Vermiform appendix (tissue), 1 donor: ENCODE measurements around the gene ASB5.

DNA sequence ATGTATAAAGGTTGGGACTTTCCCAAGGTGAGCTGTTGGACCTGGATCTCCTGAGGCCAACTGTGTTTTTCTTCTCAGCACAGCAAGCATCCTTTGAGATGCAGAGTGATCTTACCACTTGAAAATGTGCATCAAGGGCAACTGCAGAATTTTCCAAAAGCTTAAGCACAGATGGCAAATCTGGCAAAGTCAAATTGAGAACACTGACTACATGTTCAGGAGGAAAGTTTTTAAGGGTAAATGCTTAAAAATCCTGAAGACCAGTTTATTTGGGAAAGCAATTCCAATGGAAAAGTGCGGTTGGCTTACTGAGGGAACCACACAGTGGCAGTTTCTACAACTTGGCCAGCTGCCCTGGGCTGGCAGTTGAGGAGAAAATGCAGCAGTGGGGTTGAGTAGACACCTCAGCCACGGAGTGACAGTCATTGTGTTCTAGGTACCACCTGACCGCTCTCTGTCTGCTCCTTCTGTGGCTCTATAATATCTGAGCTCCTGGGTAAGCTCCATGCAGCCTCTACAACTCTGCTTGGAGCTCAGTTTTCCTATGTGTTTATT lies 168.8 kb downstream of the CBR4 start:
- PRO-cap: no peak

DNA sequence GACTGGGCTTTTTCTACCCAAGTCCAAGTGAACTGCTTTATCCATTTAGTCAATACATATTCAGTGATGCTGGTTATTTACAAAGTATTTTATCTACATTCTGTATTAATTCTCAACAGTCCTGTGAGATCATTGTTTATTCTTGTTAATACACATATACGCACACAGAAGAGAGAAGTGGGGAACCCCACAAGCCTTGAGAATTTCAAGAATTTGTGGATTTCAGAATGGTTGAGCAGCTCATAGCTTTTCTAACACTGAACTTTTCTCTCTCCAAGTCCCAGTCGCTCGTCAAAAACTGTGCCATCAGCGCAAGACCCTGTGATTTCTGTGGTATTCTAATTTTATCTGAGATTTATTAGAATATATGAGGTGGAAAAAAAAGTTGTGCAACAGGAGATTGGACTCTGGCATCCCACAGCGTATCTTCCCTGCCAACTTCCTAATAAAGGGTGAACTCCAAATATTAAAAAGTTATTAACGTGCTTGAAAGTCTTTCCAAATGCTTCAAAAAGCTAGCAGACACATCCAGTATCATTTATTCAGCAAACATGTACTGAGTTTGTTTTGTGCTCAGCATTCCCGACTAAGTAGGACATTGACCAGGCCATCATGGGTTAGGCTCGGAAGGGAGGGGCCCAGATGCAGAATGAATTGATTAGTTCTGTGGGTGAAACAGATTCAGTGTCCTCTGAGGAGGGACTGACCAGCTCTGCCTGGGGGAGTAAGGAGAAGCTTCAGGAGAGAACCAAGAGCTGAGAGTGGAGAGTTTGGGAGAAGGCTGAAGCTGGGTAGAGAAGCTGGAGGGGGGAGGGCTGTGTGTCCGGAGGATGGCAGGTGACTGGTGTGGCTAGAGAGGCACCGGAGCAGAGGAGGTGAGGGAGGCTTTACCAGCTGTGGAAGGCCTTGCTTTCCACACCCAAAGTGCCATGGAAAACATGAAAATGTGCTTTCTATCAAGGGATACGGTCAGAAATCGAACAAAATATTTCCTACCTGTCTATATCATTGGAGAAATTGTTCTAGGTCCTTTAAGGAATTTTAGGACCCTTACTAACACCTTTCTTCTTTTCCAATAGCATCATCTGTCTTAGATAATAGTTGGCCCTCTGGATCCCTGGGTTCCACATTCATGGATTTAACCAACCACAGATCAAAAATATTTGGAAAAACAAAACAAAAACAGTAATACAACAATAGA lies 165.4 kb downstream of the CBR4 start:
- PRO-cap: no peak

- PRO-cap: no peak
Measured at GRCh38 chr4:168868997-168869525, 141.0 kb downstream of the CBR4 start.

DNA sequence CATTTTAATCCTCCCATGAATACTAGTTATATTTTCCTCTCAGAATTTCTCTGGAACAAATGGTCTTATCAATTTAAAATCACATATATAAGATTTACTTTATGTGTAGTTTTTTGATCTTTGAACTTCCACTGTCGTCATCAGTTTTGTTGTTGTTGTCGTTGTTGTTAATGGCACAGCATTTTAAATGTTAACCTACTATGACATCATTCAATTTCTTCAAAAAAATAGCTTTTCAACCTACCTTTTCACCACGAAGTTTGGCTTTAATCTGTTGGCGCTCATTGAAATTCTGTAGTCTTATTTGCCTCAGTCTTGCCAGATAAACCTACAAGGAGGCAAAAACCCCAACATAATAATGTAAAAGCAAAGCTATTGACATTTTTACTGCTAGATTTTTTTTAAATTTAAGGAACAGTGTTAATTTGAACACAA lies 104.4 kb downstream of the NEK1 start:
- PRO-cap: no peak

DNA sequence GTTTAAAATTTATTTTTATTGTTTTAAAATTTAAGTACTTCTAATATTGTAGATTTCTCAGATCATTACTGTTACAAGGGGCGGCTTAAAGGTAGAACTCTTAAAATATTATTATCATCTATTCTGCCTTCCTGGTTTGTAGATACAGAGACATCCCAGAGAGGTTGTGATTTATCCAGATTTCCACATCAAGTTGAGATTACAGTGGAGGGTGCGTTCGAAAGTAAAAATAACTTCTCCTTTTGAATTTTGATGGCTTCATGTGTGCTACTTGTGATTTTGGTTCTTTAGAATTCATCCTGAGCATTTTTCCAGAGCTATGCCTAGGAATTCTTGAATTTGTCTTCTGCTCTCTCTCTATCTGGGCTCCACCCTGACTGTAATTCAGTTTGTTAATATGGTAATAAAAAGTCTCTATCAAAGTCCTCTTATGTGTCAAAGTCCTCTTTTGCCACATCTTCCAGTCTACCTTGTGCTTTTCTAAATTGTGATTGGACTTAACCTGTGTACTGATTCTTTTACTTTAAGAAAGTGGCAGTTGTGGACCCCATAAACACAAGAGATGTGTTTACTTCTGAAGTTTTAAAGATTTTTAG lies 37.2 kb downstream of the CLCN3 start:
- PRO-cap: unidirectional peak, minus-strand start at position 369 of the sequence

DNA sequence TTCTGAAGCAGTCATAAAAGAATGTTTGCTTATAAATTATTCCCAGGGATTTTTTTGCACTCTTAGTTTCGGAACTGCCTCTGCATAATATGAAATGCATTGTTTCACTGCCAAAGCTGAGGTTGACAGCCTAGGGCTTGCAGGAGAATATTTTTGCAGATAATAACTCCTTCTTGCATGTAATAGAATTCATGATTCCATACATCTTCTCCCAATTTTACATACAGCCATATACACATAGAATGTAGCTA lies 339.7 kb upstream of the GALNTL6 start:
- PRO-cap: no peak

- PRO-cap: no peak
Measured at GRCh38 chr4:171813612-171814202, 503 bp downstream of the GALNTL6 start.

DNA sequence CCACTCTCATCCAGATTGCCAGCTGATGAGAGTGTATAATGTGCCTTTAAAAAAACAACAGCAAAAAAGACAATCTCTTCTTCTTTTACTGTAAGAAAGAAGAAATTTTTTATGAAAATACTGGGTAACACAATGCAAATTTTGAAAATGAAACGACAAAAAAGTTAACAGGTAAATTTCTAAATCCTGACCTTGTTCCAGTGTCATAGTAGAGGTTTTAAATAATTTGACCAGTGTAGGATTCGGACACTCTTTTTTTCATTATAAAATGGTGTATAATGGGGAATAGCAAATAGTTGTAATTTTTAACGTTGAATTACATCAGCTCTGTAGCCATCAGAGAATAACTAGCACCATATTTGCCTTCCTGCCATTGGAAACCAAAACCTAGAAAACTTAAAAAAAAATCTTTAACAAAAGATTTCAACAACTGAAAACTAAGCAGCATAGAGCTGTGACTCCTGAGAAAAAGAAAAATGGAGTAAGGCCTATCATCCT lies 568.7 kb upstream of the GALNT7 start:
- PRO-cap: no peak

DNA sequence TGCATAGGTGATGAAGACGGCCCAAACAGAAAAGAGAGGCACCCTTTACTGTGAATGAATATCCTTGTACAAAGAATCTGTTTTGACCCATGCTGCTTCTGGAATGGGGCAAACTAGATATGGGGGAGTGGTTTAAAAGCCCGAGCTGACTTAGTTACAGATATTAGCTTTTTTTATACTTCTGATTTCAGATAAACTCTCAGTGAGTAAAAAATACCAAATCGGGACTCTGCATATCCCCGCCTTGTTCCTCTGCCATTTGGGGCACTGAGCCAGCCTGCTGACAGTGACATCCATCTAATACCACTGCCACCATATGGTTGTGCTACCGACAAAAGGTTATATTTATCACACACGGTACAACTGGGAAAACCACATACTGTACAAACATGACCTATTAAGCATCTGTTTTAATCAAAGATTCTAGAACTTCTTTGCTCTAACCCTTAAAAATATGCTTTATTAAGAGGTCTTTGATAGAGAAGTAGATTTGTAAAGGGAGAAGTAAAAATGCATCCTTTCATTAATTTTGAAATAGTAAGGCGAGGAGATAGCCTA lies 78.7 kb downstream of the GALNT7 start:
- PRO-cap: no peak

- PRO-cap: no peak
Measured at GRCh38 chr4:173329779-173330921, 4.0 kb downstream of the HMGB2 start.

GRCh38 chr4:173518696-173519852 lies 11.0 kb downstream of the HAND2 start:
- PRO-cap: unidirectional peak, minus-strand start at chr4:173519400

GRCh38 chr4:173521451-173521802 lies 8.6 kb downstream of the HAND2 start:
- PRO-cap: no peak

DNA sequence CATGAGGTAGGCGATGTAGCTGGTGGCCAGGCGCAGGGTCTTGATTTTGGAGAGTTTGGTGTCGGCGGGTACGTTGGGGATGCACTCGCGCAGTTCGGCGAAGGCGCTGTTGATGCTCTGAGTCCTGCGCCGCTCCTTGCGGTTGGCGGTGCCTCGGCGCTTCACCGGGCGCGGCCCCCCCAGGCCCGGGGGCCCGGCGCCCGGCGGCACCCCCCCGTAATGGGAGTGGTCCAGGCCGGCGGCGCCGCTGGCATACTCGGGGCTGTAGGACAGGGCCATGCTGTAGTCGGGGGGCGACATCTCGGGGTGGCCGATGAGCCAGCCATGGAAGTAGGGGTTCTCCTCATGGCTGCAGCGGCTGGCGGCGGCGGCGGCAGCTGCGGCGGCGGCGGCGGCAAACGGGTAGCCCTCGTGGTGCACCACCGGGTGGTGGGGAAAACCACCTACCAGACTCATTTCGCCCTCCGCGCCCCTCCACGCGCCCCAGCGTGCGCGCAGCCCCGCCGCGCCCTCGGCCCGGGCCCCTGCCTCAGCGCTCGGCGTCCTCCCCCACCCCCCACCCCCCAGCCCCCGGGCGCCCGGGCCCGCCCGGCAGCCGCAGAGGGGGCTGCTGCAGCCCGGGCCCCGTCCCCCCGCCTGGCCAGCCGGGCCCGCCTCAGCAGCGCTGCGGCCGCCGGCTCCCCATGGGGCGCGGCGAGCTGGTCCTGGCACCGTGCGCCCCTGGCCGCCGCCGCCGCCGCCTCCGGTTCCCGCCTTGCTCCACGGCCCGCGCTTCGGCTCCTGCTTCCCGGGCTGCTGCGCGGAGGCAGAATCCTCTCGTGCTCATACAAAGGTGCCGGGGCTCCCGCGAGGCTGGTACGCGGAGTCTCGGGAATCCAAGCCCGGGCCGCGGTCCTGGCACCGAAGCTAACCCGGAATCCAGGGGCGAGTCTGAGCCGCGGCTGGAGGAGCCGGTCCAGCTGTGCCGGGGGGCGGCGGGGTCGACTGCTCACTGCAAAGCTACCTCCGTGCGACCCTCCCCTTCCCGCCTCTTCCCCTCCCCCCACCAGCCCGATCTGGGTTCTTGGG lies 861 bp downstream of the HAND2 start:
- PRO-cap: bidirectional peak, plus-strand start at position 87 of the sequence, minus-strand start at position 138 of the sequence

DNA sequence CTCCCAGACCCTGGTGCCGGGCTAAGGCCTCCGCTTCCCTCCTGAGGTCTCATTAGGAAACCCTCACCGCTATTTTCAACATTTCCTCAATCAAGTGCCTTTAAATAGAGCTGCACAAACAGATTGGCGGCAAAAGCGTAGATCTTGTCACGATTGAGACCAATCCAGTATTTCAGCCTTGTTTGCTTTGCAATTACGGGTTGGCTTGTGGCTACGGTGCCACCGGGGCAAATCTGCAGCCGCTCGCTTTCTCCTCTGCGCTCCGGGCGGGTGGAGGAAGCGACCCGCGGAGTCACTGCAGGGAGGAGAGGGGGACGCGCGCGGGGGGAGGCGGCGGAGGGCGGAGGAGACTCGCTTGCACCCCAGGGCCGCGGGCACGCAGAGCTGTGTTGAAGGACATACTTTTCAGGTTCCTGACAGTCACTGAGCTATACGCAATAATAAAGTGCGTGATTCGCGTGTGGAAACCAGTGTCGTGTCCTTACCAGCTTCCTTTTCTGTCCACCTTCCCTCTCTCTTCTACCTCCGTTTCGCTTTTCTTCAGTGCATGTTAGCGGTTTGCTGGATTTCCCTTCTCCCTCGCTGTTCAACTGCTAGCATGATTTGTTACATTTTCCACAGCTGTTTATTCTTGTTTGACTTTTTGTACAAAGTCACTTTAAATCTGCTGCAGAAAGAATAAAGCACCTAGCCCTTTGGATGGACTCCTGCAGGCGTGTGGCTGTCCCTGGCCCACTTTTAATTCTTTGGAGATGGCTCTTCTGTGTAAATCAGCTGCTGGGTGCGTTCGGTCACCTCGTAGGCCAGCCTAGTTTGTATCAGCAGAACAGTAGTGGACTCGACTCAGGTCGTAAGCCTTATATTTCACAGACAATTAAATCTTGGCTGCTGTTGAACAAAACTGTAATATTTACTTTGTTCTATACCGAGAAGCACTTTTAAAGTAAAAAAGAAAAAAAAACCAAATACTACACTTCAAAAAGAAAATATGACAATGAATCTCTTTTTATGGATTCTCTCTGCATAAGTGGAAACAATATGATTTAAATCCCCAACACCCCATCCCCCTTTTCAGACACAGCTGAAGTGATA lies 8.8 kb upstream of the HAND2 start:
- PRO-cap: no peak

GRCh38 chr4:174122706-174123101 lies 160.8 kb downstream of the FBXO8 start:
- PRO-cap: no peak

GRCh38 chr4:174216879-174218131 lies 66.2 kb downstream of the FBXO8 start:
- PRO-cap: no peak

DNA sequence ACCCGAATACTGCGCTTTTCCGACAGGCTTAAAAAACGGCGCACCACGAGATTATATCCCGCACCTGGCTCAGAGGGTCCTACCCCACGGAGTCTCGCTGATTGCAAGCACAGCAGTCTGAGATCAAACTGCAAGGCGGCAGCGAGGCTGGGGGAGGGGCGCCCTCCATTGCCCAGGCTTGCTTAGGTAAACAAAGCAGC lies 101.8 kb downstream of the ADAM29 start:
- PRO-cap: no peak

- PRO-cap: no peak
Measured at GRCh38 chr4:175776238-175776796, 35.7 kb downstream of the GPM6A start.

- PRO-cap: no peak
Measured at GRCh38 chr4:176268855-176269490, at the start of gene ASB5. Gene ASB5, minus strand, starts transcription at chr4:176269222.

GRCh38 chr4:176538084-176538645 lies 218.4 kb downstream of the SPCS3 start:
- PRO-cap: no peak